SK-N-DZ (cell line): ENCODE measurements around a stretch of chr3.

GRCh38 chr3:185606215-185606710 lies 20.2 kb downstream of the SENP2 start:
RAMPAGE:
- cytosol, long total RNA: no peak
- nucleus, long total RNA: no peak

DNA sequence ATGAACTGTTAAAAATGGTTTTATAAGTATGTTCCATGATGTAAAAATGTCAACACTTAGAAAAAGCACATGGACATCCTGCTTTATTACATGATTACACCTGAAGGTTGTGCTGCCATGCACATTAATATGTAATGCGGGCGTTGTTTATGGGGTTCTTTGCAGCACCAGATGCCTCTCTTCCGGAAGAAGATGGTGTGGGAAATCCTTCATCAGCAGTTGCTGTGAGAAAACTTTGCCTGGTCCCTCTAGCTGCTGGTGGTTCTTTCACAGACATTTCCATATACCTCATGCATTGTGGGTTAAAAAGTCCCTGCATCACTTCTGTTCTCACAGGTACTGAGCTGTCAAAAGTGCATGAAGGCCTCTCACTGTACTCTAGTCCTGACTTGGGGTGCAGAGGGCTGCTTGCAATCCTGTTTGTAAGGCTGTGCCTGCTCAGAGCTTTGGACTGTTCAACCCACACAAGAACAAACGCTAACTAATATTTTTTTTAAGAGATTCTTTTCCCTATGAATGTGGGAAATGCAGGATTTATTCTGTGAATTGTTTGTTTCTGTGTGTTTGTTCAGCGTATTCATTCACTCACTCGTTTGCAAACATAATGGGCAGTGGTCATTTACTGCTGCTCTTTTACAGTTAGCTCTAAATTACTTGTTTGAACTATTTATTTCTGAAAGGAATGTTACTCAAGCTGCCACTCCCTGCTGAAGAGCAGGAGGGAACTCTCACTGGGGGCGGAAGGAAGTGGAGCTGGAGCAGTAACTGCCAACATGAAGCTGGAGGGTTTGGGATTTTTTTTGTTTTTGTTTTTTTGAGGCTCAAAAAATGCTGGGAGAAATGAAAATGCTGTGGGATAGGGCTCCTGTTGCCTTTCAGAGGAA lies 43.8 kb downstream of the SENP2 start:
RAMPAGE:
- cytosol, long total RNA: no peak
- nucleus, long total RNA: no peak

RAMPAGE:
- cytosol, long total RNA: no peak
- nucleus, long total RNA: no peak
These were observed 60.7 kb downstream of the SENP2 start for GRCh38 chr3:185646830-185647205.

RAMPAGE:
- cytosol, long total RNA: no peak
- nucleus, long total RNA: no peak
These were observed 78.6 kb downstream of the IGF2BP2 start for GRCh38 chr3:185746152-185746771.

DNA sequence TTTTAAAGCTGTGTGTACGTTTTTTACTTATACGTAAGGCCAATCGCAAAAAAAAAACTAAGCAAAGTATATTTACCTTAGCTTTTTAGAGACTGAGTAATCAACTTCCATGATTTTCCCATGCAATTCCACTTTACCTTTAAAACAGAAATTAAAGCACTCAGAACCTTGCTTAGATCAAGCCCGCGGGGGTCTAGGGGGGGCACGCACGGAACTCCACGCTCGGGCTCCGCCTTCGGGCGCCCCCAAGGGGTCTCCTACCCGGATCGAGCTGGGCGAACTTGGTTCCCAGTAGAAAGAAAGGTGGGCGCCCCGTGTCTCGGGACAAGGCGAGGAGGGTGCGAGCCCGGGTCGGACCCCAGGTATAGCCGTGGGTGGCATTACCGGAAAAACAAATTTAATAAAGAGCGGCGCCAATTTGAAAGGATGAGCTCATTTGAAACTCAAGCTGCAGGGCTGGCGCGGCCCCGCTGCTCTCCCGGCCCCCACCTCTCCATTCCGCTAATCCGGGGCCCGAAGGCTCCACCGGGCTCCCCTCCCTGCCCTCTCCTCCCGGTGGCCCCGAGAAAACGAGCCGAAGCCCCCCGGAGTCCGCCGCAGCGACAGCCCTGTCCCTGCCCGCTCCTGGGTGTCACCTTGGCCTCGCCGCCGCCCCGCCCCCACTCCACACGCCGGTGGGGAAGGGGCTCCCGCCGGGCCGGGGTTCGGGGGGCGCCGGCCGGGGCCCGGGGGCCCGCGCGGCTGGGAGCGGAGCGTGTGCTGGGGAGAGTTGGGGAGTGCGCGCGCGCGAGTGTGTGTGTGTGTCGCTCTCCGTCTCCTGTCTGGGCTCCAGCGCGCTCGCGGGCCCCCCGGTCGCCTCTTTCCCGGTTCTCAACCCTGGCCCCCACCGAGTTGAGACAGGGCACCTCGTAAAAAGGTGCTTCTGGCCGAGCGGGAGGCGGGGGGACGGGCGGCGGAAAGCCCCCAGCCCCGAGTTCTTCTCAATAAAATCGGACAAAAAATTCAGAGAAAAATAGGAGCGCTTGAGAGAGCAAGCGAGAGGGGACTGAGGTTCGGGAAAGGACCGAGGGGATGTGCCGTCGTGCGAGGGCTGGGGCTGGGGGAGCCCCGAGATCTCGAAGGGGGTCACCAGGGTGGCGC lies 1.4 kb downstream of the IGF2BP2 start:
RAMPAGE:
- cytosol, long total RNA: no peak
- nucleus, long total RNA: no peak

GRCh38 chr3:185825944-185826757 lies 1.3 kb upstream of the IGF2BP2 start:
RAMPAGE:
- cytosol, long total RNA: no peak
- nucleus, long total RNA: no peak

RAMPAGE:
- cytosol, long total RNA: no peak
- nucleus, long total RNA: no peak
These were observed 17.2 kb downstream of the TRA2B start for GRCh38 chr3:185920188-185921442.

DNA sequence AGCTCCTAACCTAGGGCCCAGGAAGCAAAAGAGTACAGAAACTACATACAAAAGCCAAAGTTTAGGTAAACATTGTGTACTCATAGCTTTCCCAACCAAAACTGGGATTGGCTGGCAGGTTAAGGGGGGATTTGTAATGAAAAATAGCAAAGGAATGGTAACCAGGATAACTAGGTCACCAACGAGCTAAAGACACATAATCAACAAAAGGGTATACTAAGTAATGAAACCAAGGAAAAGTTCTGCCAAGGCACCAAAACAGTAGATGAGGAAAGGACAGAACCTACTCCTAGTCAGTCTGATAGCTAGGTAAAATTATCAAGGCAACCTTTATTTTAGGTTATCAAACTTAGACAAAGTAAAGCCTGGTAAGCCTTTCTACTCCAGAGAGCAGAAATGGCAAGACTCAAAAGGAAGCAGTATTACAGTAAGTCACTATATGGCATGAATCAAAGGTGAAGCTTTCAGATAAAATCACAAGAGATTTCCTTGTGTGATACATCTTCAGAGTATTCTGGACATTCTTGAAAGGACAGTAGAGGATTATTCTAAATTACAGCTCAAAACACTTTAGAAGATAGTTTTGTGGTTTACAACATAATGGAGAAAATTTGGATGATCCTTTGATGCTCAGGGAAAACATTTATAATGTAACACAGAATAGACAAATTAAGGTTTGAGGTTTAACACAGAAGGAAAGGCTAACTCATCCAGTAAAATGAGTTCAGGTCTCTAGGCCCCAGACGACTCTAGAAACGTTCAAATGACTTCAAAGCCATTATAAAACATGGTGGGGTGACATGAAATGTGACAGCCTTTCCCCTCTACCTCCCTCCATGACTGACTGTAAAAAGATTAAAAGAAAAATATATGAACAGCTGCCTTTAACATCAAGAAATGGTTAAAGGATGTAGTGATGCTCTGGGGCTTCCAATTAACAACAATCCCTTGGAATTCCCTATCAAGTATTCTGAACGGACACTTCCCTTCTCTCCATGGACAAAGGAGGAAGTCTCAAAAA lies 9.9 kb downstream of the TRA2B start:
RAMPAGE:
- cytosol, long total RNA: no peak
- nucleus, long total RNA: no peak

RAMPAGE:
- cytosol, long total RNA: no peak
- nucleus, long total RNA: no peak
These were observed 10.9 kb downstream of the ETV5 start for GRCh38 chr3:186097746-186098660.

RAMPAGE:
- cytosol, long total RNA: no peak
- nucleus, long total RNA: no peak
These were observed 116.8 kb upstream of the ETV5 start for GRCh38 chr3:186225807-186226006.

DNA sequence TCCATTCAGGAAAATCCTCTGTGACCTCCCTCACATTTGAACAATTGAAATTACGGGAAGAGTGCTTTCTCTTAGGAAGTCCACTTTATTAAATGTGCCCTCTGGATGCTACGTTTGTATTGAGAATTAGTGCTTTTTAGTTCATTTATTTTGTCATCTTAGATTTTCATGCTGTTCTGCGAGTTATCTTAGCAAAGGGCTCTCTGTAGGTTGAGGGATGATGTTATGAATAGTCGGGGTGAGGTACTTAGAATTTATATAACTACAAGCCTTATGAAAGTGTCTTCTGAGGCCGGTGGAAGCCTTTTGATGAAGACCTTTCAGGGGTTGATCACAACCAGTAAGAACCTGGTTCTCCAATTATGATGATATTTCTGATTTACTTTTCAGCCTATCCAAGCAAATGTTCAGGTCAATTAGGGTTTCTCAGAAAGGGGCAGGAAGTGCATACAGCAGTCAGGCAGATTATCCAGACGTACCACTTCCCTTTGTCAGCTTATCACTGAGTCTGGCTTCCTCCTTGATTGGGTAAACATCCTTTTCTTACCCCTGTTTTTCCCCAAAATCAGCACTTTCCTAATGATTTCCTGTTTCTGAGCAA lies 28.6 kb downstream of the ADIPOQ start:
RAMPAGE:
- cytosol, long total RNA: no peak
- nucleus, long total RNA: no peak

DNA sequence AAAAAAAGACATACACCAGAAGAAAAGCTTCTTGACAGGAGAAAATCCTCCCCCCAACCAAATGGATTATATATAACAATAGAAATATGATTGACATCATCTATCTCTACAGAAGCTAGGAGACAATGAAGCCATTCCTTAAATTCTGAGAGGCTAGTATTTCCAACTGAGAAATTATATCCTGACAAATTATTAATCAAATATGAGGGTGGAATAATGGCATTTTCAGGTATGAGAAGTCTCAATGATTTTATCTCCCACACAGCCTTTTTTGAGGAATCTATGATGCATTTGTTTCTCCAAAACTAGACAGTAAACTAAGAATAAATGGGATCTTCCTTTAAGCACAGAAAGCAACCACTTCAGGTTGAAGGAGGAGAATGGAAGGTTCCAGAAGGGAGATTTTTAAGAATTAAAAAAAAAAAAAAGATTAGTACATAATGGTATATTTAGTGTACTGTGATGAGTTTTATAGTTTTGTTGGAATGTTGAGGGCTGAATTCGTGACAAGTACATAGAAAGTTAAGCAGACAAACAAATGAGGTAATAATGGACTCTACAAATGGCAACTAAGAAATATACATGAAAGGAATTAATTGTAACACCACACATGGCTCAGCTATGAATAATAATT lies 27.4 kb downstream of the ST6GAL1 start:
RAMPAGE:
- cytosol, long total RNA: no peak
- nucleus, long total RNA: no peak

RAMPAGE:
- cytosol, long total RNA: no peak
- nucleus, long total RNA: no peak
These were observed 61.5 kb downstream of the ST6GAL1 start for GRCh38 chr3:186991612-186992408.

RAMPAGE:
- cytosol, long total RNA: no peak
- nucleus, long total RNA: no peak
These were observed 97.2 kb downstream of the ST6GAL1 start for GRCh38 chr3:187027357-187028080.

RAMPAGE:
- cytosol, long total RNA: no peak
- nucleus, long total RNA: no peak
These were observed 99.3 kb downstream of the RPL39L start for GRCh38 chr3:187039757-187040595.

RAMPAGE:
- cytosol, long total RNA: no peak
- nucleus, long total RNA: no peak
These were observed 2.1 kb downstream of the MASP1 start for GRCh38 chr3:187289431-187289850.

RAMPAGE:
- cytosol, long total RNA: no peak
- nucleus, long total RNA: no peak
These were observed 11.2 kb upstream of the RTP2 start for GRCh38 chr3:187713558-187714040.

DNA sequence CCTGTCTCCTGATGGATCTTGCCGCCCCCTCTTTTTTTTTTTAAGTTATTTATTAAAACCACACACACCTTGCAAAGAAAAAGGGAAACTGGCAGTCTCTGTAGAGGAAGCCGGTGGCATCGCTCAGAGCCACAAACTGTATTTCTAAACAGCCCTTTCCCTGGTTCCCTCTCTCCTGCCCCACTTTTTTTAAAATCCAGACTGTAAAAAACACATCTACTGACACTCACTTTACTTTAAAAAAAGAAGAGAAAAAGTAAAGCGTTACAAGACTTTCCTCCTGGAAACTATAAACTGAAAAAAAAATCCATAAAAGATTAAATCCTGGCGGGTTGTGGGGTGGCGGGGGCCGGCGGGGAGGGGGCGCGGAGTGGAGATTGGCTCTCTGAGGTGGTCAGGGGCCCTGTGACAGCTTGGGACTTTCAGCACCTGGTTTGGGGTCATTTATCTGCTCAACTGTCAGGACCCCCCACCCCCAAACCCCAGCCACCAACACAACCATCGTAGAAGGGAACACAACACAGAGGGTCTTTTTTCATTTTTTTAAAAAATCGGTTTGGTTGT lies 2.2 kb downstream of the BCL6 start:
RAMPAGE:
- cytosol, long total RNA: no peak
- nucleus, long total RNA: no peak

RAMPAGE:
- cytosol, long total RNA: no peak
- nucleus, long total RNA: no peak
These were observed 1.4 kb downstream of the BCL6 start for GRCh38 chr3:187743556-187744597.

GRCh38 chr3:187890127-187890827 lies 145.0 kb upstream of the BCL6 start:
RAMPAGE:
- cytosol, long total RNA: no peak
- nucleus, long total RNA: no peak